Measurements from ENCODE around the gene FBXW10B.

- PRO-cap, 3 experiments, result no peak in any of the 3 experiments
- RRBS, result no CpG with 5 or more reads among the region's 9 CpGs
Observed at GRCh38 chr17:11997767-11998185, 501 bp upstream of the ZNF18 start.

DNA sequence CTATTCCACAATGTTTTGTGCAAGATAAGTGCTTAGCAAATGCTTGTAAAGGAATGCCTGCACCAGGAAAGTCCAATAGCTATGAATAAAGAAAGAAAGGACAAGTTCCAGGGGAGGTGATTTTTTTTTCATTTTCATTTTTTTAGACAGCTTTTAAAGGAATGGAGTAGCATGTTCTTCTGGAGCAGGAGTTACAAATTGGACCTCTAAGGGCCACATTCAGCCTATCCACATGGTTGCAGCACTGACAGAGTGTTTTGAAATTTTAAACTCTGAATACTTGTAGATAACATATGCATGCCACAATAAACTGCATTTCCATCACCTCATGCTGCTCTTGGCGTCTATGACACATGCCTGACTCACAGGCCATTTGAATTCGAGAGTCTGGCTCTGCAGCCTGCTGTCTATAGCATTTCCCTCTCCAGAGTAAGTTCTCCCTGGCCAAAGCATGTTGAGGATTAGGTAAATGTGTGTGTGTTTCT lies 28.8 kb upstream of the MYOCD start:
- PRO-cap, 3 experiments, result no peak in any of the 3 experiments
- RRBS, result no CpG with 5 or more reads among the region's 2 CpGs

- PRO-cap, 3 experiments, result no peak in any of the 3 experiments
- RRBS, result no CpG with 5 or more reads among the region's 14 CpGs
Observed at GRCh38 chr17:12732039-12732552, 57.2 kb upstream of the ARHGAP44 start.

- PRO-cap, 3 experiments, result no peak in any of the 3 experiments
- RRBS, result no CpG with 5 or more reads among the region's 15 CpGs
Observed at GRCh38 chr17:12994584-12995324, 23.1 kb downstream of the ELAC2 start.

GRCh38 chr17:14200870-14201572 lies 35.6 kb downstream of the CDRT15 start:
- PRO-cap, 3 experiments, result no peak in any of the 3 experiments
- RRBS, result no CpG with 5 or more reads among the region's 4 CpGs

DNA sequence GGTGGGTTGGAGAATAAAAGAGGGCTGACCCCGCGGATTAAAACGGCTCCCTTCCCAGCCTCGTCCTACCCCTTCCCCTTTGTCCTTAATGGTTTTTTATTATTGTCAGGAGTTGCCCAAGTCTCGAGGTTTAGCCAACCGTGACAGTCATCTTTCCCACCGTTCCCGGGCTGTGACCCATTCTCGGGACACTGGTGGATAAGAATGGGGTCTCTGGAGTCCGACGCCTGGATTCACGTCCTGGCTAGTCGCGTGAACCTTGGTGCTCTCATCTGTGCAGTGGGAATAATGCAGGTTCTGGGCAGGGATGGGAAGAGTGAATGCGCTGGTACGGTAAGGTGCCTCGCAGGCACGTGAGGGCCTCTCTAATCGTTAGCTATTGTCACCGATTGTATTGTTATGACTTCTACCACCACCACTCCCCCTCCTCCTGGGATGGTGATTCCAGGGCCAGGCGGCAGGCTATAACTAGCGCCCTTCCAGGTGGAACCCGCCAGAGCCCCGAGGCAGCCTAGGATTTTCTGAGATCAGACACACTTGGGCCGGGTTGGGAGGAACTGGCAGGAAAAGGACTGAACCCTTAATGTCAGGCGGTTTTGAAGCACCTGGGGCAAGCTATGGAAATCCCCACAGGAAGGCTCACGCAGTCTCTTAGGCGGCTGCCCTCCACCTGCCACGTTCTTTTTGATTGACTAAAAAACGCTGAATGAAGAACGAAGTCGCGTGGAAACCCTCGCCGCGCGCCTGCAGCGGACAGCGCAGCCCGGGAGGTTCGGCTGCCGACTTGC lies 2.6 kb downstream of the HS3ST3B1 start:
- PRO-cap, 3 experiments, result no peak in any of the 3 experiments
- RRBS, result no CpG with 5 or more reads among the region's 42 CpGs

GRCh38 chr17:14321273-14321529 lies 20.3 kb downstream of the HS3ST3B1 start:
- PRO-cap, 3 experiments, result no peak in any of the 3 experiments
- RRBS, result no CpG with 5 or more reads among the region's 6 CpGs

GRCh38 chr17:14373705-14374598 lies 73.1 kb downstream of the HS3ST3B1 start:
- PRO-cap, 3 experiments, result no peak in any of the 3 experiments
- RRBS, result no CpG with 5 or more reads among the region's 9 CpGs

DNA sequence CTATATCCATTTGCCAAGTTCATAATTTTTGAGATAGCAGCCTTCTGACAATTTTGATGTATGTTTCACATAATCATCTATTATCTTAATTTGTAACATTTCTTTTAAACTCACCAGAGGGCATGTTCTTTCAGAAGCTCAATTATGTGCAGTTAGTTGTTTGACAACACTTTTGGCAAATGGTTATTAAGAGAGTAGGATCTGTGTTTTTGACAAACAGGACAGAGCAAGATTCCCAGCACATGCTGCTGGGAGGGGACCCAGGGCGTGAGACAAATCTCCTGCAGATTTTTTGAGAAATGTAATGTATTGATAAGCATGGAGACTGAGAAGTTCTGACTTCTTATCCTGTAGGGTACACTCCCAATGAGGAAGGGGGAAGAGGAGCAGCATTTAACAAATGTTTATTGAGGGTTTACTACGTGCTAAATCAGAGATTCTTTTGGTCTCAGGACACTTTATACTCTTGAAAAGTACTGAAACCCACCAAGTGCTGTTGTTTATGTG lies 73.8 kb downstream of the HS3ST3B1 start:
- PRO-cap, 3 experiments, result no peak in any of the 3 experiments
- RRBS, result no CpG with 5 or more reads among the region's 2 CpGs

DNA sequence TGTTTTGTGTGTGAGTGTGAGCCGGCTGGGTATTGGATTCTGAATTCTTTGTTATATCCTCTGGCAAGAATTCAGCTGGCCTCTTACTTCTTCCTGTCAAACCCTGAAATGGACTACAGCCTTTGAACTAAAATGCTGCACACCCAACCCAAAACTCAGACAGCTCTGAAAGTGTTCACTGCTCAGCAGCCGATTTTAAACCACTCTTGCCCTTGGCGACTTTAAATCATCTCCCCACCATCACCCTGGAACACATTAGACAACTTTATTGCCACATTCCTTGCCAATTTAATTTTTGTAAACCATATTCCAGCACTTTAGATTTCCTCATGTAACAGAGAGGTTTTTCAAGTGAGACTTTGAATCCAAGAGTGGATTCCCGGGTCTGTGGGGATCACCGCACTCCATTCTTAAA lies 461.1 kb downstream of the PMP22 start:
- PRO-cap, 3 experiments, result no peak in any of the 3 experiments
- RRBS, result no CpG with 5 or more reads among the region's 5 CpGs

- PRO-cap, 3 experiments, result no peak in any of the 3 experiments
- RRBS, result no CpG with 5 or more reads among the region's 21 CpGs
Observed at GRCh38 chr17:15414451-15415602, 52.6 kb downstream of the CDRT4 start.

DNA sequence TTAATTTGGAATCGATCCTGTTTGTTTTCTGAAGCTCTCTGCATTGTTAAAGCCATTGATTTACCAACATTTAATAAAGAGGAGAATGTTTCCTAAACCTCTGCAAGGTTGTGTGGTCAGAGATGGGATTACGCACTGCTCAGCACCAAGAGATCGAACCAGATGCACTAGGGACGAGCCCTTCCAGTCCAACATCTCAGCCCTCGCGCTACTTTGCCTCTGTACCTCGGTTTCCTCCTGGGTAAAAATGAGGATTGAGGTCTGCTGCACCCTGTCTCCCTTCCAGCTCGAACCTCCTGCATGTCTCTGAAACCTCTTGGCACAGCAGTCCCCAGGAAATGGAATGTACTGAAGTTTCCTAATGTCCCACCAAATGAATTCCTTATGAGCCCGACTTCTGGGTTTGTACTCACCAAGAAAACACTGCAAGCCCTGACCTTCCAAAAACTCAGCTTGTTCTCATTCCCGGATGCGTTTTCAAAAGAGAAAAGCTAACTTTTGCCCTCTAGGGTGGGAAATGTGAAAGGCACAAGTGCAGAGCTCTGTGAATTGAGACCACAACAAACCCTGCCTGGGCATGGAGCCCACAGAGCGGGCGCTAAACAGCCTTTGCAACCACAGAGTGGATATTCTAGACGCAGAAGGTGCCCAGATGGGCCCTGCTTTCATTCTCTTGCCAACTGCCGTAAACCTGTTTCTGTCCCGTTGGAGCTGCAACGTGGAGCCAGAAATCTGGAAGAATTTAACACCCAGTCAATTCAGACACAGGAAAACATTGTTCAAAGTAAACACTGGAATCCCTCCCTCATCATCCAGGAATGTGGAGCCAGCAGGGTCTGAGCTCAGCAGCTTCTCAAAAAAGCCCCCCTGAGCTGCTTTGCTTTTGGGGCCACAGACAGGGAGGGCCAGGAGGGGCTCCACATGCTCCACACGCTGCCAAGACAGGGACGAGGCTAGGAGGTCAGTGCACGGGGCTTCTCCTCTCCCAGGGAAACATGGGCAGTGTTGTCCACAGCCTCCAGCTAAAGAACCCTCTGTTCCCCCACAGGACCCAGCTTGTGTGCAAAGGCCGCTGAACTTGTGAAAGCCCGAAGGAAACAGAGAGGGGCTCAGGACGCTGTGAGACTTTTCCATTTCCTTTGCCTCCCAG lies 10.2 kb downstream of the CDRT4 start:
- PRO-cap, 3 experiments, result peak in 2 of 3 experiments; most common minus-strand start position 295 of the sequence (in 2)
- RRBS, result no CpG with 5 or more reads among the region's 23 CpGs

GRCh38 chr17:15458032-15458322 lies 9.4 kb downstream of the CDRT4 start:
- PRO-cap, 3 experiments, result no peak in any of the 3 experiments
- RRBS, result no CpG with 5 or more reads among the region's 3 CpGs

- PRO-cap, 3 experiments, result no peak in any of the 3 experiments
- RRBS, result no CpG with 5 or more reads among the region's 7 CpGs
Observed at GRCh38 chr17:15619460-15619802, at the start of gene FBXW10B. TSS of gene FBXW10B (minus strand) at chr17:15619704.

GRCh38 chr17:15660899-15661281 lies 23.2 kb downstream of the TRIM16 start:
- PRO-cap, 3 experiments, result no peak in any of the 3 experiments
- RRBS, result no CpG with 5 or more reads among the region's 1 CpG

- PRO-cap, 3 experiments, result peak in 3 of 3 experiments; most common plus-strand start chr17:15782948 (in 1)
- RRBS, result no CpG with 5 or more reads among the region's 34 CpGs
Observed at GRCh38 chr17:15782786-15783291, 50.8 kb downstream of the TBC1D26 start.

GRCh38 chr17:16058313-16058701 lies 58.7 kb downstream of the TTC19 start:
- PRO-cap, 3 experiments, result no peak in any of the 3 experiments
- RRBS, result no CpG with 5 or more reads among the region's 4 CpGs

- PRO-cap, 3 experiments, result no peak in any of the 3 experiments
- RRBS, result no CpG with 5 or more reads among the region's 4 CpGs
Observed at GRCh38 chr17:16133742-16134558, 81.4 kb downstream of the NCOR1 start.

DNA sequence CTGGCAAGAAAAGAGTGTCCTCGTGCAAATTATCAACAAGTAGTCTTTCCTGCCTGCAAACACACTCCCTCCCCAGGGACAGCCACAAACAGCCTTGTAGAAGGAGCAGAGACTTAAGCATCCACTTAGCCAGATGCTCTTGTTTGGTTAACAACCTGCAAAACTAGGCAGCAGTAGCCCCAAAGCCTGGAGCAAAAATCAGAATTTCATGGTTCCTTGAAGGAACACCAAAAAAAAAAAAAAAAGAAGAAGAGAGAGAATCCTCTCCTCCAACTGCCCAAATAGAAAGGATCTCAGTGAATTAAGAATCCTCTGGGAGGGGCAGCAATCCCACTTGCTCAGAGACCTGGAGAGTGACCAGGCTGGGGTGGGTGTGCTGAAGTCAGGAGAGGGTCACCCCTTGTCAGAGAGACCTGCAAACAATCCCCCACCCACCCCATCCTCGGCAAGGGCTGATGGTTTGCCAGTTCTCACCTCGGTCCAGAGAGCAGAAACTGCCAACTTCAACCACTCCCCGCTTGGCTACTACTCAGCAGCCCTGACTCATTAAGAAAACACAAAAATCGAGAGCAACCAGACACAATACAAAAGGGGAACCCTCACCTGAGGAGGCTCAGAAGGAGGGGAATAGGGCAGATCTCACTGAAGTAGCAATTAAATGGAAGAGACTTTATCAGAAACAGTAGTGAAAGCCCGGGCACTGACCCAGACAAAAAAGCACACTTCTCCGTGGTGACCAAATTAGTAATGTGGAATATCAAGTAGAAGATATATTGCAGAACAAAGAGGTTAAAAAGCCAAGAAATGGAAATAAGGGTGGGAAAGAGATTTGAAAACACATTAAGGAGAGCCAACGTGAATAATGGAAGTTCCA lies 23.9 kb downstream of the CENPV start:
- PRO-cap, 3 experiments, result no peak in any of the 3 experiments
- RRBS, result no CpG with 5 or more reads among the region's 8 CpGs

GRCh38 chr17:16407857-16408579 lies 7.4 kb upstream of the TRPV2 start:
- PRO-cap, 3 experiments, result no peak in any of the 3 experiments
- RRBS, result no CpG with 5 or more reads among the region's 13 CpGs